Bronchial lymph node (tissue), 1 donor: ENCODE measurements around the gene CYBA.

- PRO-cap: no peak
Observed at GRCh38 chr16:88461960-88462735, 9.1 kb downstream of the ZFPM1 start.

DNA sequence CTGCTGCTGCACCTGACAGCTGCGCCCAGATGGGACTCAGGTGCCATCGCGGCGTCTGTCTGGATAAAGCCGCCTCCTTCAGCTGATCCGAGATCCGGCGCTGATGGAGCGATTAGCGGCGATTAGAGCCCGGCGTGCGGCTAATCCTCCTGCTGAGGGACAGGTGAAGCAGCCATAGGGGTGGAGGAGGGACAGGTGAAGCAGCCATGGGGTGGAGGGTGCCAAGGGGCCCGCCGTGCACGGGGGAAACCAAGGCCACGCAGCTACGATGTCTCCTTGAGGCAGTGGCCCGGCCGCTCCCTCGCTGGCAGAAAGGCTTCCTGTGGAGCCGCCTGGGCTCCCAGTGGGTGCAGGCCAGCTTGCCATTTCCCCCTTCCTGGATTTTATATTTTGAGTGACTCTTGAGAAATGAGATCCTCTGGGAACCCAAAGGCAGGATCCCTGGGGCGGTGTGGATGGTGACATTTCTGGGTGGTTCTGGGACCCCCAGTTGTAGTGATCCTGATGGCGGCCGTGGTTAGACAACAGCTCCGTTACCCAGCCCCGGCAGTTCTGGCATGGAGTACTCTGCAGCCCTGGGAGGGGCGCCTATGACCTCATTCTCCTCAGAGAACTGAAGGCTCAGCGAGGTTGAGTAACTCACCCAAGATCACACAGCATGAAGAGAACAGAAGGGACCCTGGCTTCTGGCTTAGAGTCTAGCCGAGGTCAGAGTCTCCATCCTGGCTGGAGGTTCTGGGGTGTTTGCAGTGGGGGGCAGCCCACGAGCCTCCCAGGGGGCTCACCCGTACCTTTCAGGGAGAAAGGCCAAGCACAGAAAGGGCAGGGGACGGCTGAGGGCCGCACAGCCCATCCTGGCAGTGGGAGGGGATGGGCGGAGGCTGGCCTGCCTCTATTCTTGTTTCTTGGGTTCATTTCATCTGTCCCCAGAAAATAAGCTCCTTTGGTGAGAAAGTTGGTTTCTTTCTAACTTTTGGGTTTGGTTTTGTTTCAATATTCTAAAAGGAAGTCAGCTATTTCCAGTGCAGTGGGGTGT lies 13.0 kb downstream of the ZFPM1 start:
- PRO-cap: no peak

GRCh38 chr16:88469438-88470111 lies 16.5 kb downstream of the ZFPM1 start:
- PRO-cap: bidirectional peak, plus-strand start at chr16:88469891, minus-strand start at chr16:88469701

- PRO-cap: no peak
Observed at GRCh38 chr16:88477941-88478947, 25.2 kb downstream of the ZFPM1 start.

GRCh38 chr16:88484803-88485241 lies 31.7 kb downstream of the ZFPM1 start:
- PRO-cap: no peak

GRCh38 chr16:88504863-88505856 lies 52.1 kb downstream of the ZFPM1 start:
- PRO-cap: no peak

GRCh38 chr16:88508436-88508972 lies 55.4 kb downstream of the ZFPM1 start:
- PRO-cap: no peak

GRCh38 chr16:88528905-88529364 lies 41.3 kb upstream of the ZC3H18 start:
- PRO-cap: no peak

- PRO-cap: no peak
Observed at GRCh38 chr16:88588608-88589229, 18.5 kb downstream of the ZC3H18 start.

- PRO-cap: no peak
Observed at GRCh38 chr16:88591603-88591964, 21.4 kb downstream of the ZC3H18 start.

- PRO-cap: no peak
Observed at GRCh38 chr16:88649943-88650139, 1.0 kb downstream of the CYBA start.

DNA sequence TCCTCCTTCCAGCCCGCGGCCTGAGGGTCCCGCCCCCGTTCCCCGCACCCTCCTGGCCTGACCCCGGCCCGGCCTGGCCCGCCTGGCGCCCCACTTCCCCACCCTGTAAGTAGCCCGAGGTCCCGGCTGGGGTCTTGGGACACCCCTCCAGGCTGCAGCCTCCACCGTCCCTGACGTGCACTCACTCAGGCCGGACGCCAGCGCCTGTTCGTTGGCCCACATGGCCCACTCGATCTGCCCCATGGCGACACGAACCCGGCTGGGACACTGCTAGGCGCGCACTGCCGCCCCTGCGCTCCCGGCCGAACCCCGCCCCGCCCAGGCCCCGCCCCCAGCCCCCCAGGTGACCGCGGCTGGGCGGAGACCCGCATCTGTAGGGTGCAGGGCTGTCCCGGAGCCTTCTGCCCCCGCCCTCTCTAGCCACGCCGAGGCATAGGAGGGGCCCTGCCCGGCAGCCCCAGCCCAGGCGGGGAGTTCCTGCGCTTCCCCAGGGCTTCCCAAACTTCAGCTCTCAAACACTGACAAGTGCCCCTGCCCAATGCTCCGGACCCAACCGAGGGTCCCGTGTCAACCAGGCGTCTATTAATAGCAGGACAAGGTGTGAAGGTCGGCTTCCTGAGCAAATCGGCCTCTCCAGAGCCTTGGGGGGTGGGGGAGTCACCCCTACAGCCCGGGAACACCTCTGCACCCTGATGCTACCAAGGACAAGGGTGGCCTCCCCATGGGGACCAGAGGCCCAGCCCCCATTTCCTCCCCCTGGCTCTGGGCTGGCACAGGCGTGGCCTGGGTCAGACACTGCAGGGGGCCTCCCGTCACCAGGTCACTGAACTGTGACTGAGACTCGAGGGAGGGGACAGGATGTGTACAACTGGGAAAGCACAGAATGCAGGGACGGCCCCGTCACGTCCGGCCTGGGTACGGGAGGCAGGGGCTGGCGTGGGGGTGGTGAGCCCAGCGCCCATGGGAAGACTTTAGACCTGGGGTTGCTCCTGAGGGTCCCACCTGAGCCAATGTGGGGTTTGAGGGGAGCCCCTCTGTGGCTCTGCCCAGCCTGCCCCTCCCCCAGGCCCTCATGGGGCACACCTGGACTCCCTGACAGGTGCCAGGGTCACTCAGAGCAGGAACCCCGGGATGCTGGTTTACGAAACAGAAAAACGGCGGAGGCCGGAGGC lies at the start of gene CYBA:
TSS of gene CYBA (minus strand) at position 283 of the 1,172 bp plus-strand sequence.
- PRO-cap: bidirectional peak, plus-strand start at position 419 of the sequence, minus-strand start at position 283 of the sequence; bidirectional peak, plus-strand start at position 791 of the sequence, minus-strand start at position 684 of the sequence; bidirectional peak, plus-strand start at position 881 of the sequence, minus-strand start at position 832 of the sequence

- PRO-cap: no peak
Observed at GRCh38 chr16:88725232-88725634, 18.9 kb downstream of the CTU2 start.

DNA sequence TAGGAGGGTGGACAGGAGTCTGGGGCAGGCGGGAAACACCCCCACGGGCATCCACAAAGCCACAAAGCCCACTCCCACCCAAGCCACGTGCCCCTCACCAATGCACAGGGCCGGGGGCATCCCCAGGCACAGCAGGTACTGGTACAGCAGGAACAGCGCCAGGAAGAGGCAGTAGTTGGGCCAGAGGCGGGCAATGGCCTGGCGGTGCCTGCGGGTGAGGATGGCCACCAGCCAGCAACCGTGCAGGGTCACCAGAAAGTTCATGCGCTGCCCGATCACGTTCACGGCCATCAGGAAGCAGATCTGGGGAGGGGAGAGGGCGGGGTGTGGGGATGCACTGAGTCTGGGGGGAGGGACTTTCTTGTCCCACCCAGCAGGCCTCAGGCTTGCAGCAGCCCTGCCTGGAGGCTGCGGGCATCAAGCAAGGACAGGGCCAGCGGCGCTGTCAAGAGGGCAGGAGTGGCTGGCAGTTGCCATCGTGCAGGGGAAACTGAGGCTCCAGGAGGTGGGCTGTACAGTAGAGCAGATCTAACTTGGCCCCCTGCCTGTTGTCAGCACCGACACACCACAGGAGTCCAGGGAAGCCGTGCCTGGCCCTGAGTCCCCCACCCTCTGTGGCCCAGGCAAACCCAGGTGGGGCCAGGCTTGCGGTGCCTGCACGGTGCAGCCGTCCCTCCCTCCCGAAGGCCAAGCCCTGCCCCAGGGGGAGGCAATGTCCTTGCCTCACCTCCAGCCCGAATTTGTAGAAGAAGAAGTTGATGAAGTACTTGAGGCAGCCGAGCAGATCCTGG lies 25.5 kb downstream of the CTU2 start:
- PRO-cap: unidirectional peak, minus-strand start at position 350 of the sequence

DNA sequence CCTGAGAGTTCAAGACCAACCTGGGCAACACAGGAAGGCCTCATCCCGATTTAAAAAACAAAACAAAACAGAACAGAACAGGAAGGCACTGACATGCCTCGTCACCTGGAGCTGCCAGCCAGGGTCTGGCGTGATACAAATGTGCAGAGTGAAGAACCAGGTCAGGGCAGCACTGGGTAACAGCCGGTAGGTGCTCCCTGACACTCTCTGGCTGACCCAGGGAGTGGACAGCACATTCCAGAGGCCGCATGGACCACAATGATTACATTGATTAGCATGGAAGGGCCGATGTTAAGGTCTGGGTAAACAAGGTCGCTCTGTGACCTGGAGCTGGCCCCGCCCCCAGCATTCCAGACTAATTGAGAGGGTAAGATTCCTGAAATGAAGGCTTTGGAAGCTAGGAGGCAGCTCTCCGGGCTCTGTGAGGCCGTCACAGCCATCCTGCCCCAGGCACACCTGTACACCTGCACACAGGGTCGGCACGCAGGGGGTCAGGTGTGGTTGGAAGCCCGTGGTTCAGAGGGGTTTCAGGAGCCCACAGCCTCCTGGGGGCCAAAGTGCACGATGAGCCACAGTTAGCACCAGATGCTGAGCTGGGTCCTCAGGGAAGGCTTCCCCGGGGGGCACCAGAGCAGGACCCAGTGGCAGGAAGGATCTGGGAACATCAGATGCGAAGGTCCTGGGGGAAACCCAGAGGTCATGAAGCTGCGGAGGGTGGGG lies 21.4 kb downstream of the PIEZO1 start:
- PRO-cap: no peak

GRCh38 chr16:88784033-88785049 lies 679 bp downstream of the PIEZO1 start:
- PRO-cap: bidirectional peak, plus-strand start at chr16:88784343, minus-strand start at chr16:88784272; bidirectional peak, plus-strand start at chr16:88784424, minus-strand start at chr16:88784399; bidirectional peak, plus-strand start at chr16:88784596, minus-strand start at chr16:88784464

DNA sequence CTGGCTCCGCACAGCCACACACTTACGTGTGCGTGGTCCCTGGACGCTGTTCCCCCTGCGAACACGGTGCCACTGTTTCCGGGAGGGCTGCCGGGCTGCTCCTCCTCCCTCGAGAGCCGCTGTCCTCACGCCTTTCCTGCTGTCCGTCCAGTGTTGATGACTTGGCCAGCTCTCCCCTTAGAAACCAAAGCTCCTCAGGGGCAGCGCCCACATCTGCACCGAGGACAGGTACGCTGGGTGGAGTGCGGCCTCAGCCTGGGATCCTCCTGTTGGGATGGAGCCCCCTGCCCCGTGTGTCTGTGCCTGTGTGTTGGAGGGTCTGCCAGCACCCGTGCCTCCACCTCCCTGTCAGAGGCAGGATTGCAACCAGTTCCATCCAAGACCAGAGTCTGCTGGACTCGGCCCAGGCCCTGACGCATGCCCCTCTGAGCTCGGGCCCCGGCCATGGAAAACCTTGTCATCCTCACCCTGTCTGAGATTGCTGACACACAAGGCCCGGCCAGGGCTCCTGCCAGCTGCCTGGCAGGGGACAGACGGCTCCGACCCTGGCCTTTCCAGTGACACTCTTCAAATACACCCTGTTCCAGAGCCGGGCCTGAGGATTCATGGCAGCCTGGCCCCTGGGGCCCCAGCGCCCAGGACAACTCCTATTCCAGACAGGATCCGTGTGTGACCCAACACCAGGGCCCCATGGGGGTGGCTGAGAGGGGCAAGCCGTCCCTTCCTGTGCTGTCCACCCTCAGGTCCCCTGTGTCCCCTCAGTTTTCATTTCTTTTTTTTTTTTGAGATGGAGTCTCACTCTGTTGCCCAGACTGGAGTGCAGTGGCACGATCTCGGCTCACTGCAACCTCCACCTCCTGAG lies 3.1 kb upstream of the PABPN1L start:
- PRO-cap: no peak

- PRO-cap: bidirectional peak, plus-strand start at chr16:88870798, minus-strand start at chr16:88870645
Observed at GRCh38 chr16:88870526-88871216, 4.2 kb upstream of the PABPN1L start.

GRCh38 chr16:88882481-88883030 lies 16.1 kb upstream of the PABPN1L start:
- PRO-cap: no peak

- PRO-cap: no peak
Observed at GRCh38 chr16:88883031-88883720, 16.7 kb upstream of the PABPN1L start.